Duodenum (tissue), 1 donor: Measurements from ENCODE around the genes ADGRD2, GOLGA1 and SCAI.

DNA sequence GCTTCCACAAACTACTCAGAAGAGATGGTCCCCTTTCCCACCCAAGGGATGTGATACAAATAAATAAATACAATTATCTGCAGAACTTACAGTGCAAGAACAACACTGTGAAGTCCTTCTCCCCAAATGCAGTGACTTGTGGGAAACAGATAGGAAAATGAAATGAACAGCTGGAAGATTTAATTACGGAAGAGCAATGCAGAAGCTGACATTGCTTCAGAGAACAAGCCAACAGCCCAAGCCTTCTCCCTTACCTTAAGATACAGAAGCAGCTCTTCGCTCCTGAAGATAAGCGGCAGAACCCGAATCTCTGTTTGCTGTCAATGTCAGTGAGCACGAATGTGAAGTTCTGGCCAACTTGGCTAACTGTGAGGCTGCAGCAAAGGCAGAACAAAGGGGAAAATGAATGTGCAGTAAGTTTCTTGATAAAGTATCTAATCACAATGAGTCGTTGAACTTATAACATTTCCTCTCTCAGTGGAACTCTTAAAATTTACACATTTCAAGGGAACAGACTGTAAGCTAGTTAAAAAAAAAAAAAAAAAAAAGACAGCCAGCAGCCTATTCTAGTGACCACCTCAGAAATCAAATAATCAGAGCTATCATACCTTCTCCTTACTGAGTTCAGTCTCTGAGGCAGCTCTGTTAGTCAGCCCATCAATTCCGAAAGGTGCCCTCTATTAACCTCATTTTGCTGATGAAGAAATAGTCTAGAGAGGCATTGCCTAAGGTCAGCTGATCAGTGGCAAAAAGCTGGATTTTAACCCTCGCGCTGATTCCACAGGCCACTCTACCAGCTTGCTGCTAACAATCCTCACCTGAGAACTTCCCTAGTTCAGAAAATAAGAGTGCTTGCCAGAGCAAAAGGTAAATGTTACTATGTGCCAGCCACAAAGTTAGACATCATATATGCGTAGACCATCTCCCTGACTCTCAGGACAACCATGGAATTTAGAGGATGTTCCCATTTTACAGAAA is 172.2 kb downstream of the DENND1A start:
- PRO-cap = no peak

GRCh38 chr9:123923627-123924089 is 6.3 kb downstream of the DENND1A start:
- PRO-cap = no peak

GRCh38 chr9:124270721-124271504 is 13.2 kb downstream of the NEK6 start:
- PRO-cap = bidirectional peak, plus-strand start at chr9:124271314, minus-strand start at chr9:124271124

DNA sequence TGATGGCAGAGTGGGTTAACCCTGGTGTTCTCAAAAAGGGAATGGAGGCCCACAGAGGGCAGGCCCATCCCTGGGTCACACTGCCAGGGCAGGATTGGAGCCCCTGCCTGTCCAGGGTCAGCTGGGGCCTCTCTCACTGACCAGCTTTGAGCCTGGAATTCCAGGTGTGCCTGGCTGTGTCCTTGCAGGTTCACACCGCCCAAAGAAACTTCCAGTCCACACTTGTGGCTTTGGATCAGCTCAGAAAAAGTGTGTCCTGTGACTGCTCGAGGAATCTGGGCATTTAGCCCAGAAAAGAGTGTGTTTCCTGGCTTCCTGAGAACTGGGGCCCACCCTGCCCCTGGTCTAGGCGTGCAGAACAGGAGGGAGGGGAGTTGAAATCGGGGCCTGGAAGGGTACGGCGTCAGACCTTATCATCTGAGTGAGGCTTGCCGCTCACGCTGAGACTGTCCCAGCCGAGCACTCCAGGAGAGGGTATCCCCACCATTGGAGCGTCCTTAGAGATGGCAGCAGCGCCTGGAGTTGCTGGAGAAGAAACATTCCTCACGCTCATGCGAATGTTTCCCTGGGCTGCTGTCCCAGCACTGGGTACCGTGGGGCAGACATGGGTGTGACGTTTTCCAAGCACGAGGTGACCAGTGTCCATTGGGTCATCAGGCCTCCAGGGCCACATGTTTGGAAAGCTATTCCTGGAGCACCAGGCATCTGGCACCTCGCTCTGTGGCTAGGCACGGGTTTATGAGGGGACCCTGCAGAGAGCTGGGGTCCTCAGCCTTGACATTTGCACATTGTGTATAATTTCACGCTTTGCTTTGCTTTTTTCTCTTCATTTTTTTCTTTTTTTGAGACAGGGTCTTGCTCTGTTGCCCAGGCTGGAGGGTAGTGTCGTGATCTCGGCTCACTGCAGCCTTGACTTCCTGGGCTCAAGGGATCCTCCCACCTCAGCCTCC is 22.5 kb downstream of the NEK6 start:
- PRO-cap = no peak

DNA sequence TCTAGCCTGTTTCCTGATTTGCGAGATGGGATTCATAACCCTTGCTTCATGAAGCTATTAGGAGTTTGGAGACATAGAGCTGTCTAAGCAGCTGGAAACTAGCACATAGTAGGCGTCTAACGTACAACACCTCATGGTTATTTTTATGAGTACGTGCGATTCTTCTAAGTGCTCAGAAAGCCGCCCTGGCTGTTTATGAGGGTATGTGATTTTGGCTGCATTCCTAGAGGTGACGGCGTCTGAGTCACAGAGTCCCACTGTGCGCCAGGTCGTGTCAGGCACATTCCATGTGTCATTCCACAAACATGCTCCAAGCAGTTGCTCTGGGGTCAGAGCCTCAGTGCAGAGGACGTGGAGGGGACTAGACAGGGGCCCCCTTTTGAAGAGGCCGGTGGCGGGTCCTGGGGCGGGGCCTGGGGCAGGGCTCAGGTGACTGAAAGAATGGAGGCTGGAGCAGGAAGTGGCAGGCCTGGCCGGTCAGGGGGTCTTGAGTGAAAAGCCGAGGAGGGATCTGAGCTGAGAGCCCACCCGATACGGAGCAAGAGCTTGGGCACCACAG is 51.9 kb downstream of the NEK6 start:
- PRO-cap = no peak

GRCh38 chr9:124341352-124341679 is 73.9 kb downstream of the PSMB7 start:
- PRO-cap = no peak

- PRO-cap = no peak
Observed at GRCh38 chr9:124450034-124450688, at the start of gene ADGRD2. Gene ADGRD2, plus strand, starts transcription at chr9:124450451.

GRCh38 chr9:124505750-124506382 is 1.3 kb downstream of the NR5A1 start:
- PRO-cap = no peak

- PRO-cap = no peak
Observed at GRCh38 chr9:124652407-124653091, 118.6 kb downstream of the NR6A1 start.

- PRO-cap = no peak
Observed at GRCh38 chr9:124706932-124708098, 63.8 kb downstream of the NR6A1 start.

- PRO-cap = no peak
Observed at GRCh38 chr9:124852459-124853007, 727 bp upstream of the WDR38 start.

- PRO-cap = bidirectional peak, plus-strand start at chr9:124941194, minus-strand start at chr9:124940959
Observed at GRCh38 chr9:124940884-124941699, at the start of gene GOLGA1. Gene GOLGA1, minus strand, starts transcription at chr9:124941083.

- PRO-cap = bidirectional peak, plus-strand start at chr9:125143687, minus-strand start at chr9:125143526
Observed at GRCh38 chr9:125143220-125144127, at the start of gene SCAI. Gene SCAI, minus strand, starts transcription at chr9:125143528.

DNA sequence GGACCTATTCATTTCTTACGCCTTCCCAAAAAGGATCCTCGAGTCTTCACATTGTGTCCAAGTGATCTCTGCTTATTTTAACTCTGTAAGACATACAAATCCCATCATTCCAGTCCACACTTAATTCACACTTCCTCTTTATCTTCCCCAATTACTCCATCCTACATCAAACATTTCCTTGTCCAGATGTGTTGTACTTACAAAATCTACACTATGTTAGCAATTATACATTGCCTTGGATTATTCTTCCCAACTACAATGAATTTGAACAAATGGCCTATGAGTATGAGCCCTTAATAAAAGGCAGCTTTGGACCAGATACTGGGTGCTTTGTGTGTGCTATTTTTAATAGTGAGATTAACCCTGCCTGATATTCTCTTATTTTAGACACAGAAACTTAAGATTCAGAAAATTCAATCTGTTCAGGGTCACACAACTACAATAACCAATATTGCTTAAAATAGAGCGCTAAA is 1.8 kb upstream of the SCAI start:
- PRO-cap = no peak

DNA sequence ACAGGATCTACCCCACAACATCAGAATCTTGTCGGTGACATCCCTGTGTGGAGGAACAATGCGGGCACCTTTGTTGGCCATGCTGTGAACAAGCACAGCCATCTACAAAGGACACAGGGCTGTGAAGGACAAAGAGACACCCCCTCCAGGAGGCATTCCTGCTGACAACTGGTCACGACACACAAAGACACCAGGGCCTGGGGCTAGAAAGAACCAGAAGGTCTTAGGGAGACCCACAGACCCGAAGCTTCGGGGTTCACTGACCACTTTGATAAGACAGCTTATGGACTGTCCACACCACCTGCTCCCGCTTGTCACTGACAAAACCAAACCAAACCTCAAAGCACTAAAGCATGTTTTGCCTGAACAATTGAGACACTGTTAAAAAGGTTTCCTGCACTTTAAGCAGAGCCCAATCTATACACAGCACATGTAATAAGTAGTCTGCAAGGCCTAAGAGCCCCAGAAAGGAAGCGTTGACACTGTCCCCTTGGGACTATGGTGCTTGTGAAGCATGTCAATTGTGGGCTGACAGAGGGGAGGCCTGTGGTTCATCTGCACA is 184.9 kb downstream of the GAPVD1 start:
- PRO-cap = no peak

- PRO-cap = no peak
Observed at GRCh38 chr9:125534832-125535112, 172.2 kb downstream of the MAPKAP1 start.

- PRO-cap = no peak
Observed at GRCh38 chr9:125537902-125538492, 169.0 kb downstream of the MAPKAP1 start.

DNA sequence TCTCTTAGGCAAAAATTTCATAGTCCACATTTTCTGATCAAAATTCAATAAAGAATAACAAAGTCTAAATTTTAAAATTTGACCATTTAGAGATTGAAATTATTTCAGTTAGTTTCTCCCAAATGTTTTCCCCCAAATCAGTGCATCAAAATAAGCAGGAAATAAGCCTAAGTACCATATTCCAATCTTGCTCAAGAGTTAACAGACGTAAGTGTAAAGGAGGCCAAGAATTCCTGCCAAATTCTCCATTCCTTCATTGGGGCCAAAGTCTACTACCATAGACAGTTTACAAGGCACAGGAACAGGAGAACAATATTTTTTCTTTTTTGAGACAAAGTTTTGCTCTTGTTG is 128.1 kb downstream of the MAPKAP1 start:
- PRO-cap = no peak

DNA sequence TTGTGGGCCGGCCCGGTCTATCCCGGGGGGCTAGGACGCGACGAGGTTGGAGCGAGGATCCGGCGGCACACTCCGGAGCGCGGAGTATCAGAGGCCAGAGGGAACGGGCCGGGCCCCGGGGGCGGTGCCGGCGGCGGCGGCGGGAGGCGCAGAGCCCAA is 861 bp upstream of the PBX3 start:
- PRO-cap = bidirectional peak, plus-strand start outside the sequence, minus-strand start at position 74 of the sequence

DNA sequence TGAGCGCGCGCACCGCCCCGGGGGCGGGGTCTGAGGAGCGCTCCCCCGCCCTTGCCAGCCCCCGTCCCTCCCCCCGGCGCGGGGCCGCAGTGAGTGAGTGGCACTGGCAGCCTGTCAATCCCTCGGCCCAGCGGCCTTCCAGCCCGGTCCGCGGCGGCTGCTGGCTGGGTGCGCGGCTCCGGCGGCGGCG is 686 bp upstream of the PBX3 start:
- PRO-cap = bidirectional peak, plus-strand start at position 117 of the sequence, minus-strand start outside the sequence